ENCODE data around the genes ANKIB1, RBM48, CALCR and BET1.

DNA sequence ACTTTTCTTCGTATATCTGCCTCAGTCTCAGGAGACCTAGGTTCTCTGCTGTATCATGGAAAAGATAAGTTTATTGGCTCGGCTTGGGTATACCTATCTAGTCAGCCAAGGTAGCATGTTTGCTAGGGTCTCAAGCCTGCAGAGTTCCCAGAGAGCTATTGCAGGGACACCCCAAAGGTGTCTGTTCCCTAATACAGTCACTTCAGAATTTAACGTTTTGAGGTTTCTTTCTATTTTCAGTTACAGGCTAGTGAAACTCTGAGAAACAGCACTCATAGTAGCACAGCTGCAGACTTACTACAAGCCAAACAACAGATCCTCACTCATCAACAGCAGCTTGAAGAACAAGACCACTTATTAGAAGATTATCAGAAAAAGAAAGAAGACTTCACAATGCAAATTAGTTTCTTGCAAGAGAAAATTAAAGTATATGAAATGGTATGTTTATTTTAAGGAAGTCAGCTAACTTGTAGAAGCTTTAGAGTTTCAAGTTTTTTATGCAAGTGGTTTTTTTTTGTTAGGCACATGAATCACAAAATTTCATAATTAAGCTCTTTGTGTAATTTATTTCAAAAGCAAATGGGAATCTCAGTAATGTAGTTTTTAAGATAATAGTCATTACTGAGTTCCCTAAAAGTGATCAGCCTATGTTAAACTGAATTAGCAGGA is 54.8 kb downstream of the AKAP9 start:
- PRO-cap = no peak

DNA sequence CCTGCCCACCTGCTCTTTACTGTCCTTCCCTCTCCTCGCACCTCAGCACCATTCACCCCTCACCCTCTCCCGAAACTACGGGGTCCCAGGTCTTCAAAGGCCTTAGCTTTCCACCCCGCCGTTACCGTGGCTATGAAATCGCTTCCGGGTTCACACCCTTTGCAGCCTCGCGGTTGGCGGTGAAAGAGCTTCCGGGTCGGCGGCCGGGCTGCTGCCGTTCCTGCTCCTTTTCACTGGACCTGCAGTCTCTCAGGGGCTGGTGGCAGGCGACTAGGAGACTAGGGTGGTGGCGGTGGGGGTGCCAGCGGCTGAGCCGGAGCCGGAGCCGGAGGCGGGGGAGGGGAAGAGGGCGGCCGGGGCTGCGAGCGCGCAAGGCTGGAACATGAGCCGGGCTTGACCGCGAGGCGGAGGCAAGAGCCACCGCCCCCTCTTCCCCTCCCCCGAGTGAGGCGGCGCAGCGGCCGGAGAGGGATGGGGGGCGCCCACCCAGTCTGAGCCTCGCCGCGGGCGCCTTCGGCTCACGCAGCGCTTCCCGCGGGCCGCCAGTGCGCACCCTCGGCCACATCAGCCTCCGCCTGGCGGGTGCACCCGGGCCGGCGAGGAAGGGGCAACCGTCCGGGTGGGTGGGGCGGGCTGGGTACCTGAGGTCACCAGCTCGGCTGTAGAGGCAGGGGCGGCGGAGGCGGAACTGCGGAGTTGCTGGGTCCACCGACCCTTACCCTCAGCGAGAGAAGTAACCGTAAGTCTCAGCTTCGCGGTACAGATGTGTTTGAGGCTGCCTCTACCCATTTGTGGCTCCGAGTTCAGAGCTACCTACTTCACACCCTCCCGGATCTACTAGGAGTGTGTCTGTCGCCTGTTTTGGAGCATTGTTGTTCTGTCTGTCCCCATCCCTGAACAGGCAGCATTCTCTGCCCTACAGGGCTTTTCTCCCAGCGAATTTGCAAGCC is at the start of gene ANKIB1:
Gene ANKIB1 (plus strand): TSS at position 194 of the 950 bp plus-strand sequence.
- PRO-cap = bidirectional peak, plus-strand start at position 244 of the sequence, minus-strand start at position 134 of the sequence

DNA sequence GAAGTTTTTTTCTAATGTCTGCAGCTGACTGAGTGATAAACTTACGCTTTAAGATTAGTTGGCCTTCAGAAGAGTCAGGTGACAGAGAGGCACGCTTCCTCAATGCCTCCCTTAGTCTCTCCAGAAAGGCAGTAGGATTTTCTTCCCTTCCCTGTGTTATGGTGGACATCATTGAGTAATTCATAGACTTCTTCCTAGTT is 3.6 kb downstream of the ERVW-1 start:
- PRO-cap = no peak

DNA sequence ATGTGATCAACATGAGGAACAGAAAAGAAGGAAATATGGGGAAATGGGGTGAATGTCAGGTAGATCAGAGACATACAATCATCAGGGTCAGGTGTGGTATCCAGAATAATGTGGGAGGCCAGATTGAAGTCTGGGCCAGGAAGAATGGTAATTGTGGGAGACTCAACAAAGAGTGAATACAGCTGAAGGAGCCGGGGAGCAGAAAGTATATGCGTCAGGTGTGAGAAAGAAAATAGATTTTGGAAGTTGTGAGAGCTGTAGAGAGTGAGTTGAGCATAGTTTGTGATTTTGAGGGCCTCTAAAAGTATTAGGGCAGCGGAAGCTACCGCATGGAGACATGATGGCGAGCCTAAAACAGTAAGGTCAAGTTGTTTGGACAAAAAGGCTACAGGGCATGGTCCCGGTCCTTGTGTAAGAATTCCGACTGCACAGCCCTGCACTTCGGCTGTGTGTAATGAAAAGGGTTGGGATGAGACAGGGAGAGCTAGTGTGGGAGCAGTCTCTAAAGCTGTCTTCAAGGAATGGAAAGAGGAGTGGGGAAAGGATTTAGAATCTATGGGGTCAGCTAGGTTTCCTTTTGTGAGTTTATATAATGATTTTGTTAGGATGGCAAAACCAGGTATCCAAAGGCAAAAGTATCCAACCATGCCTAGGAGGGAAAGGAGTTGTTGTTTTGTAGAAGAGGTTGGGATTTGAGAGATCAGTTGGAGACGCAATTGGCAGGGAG is 3.6 kb upstream of the ERVW-1 start:
- PRO-cap = no peak

GRCh38 chr7:92528135-92529338 is at the start of gene RBM48:
Gene RBM48 (plus strand): TSS chr7:92528795.
- PRO-cap = bidirectional peak, plus-strand start at chr7:92528807, minus-strand start at chr7:92528454

DNA sequence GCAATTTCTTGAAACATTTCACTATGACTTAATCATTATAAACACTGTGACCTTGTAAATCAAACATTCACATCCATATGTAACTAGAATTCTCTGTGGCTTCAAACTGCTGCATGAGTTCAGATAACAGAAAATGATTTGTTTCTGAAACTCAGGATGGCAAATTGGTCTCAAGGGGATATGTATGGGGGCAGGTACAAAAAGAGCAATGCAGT is 3.8 kb downstream of the FAM133B start:
- PRO-cap = no peak

GRCh38 chr7:92610243-92610911 is 20.2 kb upstream of the FAM133B start:
- PRO-cap = no peak

- PRO-cap = no peak
These were observed 24.4 kb upstream of the FAM133B start for GRCh38 chr7:92614388-92615100.

DNA sequence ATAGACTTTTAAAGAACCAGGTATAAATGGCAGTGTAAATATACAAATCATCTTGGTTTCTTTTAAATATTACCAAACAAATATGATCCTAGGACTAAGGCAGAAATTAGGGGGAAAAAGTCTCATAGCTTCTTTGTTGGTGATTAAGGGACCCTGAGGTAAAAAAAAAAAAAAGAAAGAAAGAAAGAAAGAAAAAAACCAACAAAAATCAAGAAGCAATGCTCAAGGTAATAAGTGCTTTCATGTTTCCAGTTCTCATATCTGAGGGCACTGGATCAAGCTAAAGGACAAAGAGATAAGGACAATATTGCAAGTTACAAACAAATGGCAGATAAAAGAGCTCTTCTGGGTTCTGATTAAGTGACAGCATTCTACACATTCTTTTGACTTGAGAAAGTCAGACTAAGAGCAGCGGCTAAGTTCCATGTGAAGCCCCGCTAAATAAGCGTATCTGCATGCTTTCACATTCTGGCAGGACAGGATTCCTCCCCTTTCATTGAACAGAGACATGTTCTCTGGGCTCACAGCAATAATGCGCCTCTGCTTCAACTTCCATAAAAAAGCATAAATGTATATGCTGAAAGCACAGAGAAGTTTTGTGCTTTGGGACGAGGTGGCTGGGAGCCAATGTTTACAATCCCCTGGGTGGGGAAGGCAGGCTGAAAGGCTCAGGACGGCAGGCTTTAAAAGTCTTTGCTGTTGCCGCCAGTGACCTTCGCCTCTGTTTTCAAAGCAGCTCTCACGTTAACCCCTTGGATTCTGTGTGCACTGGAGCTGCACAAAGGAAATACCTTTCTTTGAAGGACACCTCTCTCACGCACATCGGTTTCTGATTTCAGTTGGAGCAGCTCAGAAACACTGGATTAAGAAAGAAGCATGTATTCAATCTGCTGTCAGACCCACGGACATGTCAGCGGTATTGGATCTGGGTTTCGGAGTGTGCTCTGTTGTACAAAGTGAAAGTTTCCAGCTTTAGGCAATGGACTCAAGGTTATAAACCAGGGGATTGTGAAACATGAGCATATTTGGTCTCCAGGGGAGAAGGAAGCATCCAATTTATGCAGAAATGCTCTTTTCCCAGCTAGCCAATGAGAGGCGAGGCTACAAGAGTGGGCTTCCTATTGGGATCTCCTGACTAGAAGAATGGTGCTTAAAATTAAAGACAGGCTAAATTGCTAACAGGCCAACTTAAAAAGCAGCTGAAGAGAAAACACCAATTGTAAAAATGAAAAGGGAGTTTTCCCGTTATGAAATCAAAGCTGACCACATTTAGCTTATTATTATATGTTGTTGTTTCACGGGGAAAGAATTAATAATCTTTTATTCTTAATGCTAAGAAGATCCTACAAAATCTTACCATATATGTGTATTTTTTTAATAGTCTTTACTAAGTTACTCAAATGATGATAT is 105.4 kb upstream of the FAM133B start:
- PRO-cap = no peak

DNA sequence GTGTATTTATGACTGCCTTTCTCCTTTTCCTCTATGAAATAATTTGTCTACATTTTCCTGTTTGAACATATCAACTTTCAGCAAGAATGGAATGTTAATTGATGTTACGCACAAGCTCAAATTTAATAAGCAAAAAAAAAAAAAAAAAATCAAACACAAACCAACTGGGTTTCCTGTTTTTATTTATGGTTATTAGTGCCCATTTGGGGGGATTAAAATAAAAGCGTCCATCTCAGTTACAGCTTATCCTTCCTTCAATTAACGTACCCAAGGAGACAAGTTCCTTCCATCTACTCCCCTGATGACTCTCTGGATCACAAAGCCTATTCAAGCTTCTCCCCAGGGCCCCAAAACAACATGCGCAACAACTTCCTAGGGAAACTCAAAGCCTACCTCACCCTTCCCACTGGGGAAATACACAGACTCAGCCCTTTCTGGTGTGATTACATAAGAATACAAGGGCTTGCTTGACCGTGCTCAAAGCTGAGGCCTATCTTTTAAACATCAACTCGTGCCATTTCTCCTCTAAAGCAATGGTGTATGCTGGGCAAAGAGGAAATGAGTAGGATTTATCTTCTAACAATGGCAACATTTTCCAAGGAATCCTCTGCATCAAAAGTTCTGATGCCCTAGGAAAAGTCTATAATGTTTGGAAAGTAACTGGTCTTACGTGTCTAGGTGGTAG is 112.5 kb downstream of the CDK6 start:
- PRO-cap = bidirectional peak, plus-strand start at position 440 of the sequence, minus-strand start at position 311 of the sequence

DNA sequence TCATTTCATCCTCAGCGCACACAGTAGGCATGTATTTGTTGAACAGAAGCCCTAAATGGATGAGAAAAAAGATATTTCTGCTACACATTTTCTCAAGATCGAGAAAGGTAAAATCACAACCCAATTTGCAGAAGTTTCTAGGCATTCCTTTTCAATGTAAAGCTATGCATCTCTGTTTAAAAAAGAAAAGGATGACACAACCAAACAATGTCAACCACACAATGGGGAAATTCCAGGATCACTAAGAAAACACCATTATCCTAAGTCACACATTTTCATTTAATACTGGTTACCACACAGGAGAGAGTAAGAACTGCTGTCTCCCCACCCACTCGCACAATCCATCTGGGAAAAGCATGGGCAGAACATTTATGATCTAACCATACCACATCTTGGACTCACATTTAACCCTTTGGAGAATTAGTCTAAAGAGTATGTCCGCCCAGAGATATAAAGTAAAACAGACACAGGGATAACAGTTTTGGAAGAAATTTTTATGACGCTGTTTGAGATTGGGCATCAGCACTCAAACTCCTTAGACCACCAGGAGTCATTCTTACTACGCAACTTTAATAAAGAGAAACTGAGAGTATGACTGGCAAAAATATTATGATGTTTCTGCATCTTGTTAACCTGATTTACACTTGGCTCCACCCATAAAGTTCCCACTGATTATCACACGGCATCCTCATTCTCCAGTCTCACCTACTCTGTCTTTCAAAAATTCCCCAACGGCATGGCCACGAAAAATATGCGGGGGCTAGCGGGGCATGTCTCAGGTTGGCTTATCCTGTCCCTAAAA is 4.2 kb downstream of the CDK6 start:
- PRO-cap = no peak

- PRO-cap = no peak
These were observed 2.5 kb downstream of the SAMD9L start for GRCh38 chr7:93145210-93146527.

- PRO-cap = no peak
These were observed at the start of gene CALCR for GRCh38 chr7:93574623-93575009. Gene CALCR (minus strand): TSS chr7:93574724.

GRCh38 chr7:93590951-93592241 is 16.9 kb upstream of the CALCR start:
- PRO-cap = no peak

DNA sequence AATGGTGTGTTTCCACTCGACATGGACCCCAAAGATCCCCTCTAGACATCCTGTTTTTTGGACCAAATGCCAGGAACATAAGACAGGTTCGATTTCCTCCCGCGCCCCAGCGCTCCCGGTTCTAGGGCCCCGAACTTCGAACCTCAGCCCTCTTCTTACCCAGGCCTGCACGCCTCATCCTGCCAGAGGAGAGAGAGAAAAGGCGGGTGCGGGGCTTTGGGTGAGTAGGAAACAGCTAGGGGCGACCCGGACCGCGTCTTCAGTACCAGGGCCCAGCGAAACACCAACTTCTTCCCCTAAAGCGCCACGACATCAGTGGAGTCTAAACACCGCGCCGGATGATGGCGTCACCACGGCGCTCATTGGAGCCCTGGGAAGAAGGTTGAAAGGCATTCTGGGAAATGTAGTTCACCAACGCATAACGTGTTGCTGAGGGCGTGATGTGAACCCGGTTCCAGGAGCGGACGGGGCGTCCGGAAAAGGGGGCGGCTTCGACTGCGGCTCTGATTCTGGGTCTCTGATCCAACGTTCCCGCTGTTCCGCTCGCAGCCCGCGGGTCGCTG is at the start of gene BET1:
Gene BET1 (minus strand): TSS at position 317 of the 563 bp plus-strand sequence.
- PRO-cap = bidirectional peak, plus-strand start at position 419 of the sequence, minus-strand start at position 285 of the sequence

DNA sequence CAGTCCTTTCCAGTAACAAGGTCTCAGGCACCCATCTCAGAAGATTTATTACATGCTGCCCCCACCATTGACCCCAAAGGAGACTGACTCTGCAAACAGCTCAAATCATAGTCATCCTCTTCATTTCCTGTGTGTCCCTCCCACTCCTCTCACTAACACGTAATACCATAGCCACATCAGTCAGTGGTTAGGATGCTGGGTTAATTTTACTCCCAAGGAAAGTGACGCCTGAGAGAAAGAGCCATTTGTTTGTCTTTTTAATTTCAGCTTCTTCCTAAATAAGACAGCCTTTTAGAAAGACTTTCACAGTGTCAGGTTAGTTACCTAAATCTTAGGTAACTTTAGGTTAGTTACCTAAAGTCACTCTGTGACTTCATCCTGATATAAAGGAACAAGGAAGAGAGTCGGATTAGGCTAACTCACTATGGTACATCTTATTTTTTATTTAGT is 56.7 kb upstream of the BET1 start:
- PRO-cap = no peak

GRCh38 chr7:94389774-94390488 is 4.8 kb upstream of the COL1A2 start:
- PRO-cap = no peak

DNA sequence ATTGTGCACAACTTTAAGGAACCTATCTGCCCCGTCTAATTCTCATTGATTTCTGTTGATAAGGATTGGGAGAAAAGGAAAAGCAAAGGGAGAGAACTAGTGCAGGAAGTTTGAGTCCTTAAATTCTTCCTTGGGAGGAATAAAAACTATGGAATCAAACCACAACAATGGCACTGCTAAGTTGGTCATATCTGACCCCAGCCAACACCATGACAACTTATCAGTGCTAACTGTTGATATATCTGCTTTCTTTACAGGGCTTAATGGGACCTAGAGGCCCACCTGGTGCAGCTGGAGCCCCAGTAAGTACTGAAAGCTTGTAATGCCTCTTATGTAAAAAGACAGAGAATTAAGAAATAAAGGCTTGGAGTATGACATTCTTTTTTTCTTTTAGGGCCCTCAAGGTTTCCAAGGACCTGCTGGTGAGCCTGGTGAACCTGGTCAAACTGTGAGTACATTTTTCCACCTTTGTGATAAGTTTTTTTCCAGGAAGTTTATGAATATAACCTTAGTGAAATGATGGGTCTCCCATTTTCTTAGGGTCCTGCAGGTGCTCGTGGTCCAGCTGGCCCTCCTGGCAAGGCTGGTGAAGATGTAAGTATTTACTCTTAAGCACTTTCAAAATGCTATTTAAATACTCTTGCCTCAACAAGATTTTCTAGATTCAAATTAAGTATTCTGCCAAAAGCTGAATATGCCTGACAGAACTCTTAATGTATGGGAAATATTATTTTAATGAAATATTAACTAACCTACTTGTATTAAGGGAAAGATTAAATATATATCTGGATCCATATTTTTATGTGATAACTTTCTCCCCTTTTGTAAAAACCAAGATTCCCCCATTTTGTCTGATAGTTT is 9.8 kb downstream of the COL1A2 start:
- PRO-cap = no peak

DNA sequence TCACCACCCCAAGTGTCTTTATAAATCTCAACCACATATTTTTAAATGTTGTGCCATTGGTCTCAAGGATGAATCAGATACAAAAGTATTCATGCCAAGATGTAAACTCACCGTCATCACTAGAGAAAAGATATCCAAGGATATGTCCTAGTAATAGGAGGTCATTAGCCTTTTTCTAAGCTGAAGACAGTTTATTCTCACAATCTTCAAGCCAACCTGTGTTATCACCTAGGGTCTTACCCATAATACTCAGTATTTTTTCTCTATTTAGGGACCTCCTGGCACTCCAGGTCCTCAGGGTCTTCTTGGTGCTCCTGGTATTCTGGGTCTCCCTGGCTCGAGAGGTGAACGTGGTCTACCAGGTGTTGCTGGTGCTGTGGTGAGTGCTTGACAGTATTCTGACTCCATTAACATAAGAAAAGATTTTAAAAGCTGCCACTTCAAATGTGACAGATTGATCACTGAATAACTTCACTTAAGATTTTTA is 29.4 kb downstream of the COL1A2 start:
- PRO-cap = no peak

- PRO-cap = bidirectional peak, plus-strand start at chr7:94510363, minus-strand start at chr7:94510211
These were observed 371 bp downstream of the CASD1 start for GRCh38 chr7:94509950-94510410.